Breast epithelium (tissue), 2 donors: Measurements from ENCODE around the genes PBX1 and MAEL.

DNA sequence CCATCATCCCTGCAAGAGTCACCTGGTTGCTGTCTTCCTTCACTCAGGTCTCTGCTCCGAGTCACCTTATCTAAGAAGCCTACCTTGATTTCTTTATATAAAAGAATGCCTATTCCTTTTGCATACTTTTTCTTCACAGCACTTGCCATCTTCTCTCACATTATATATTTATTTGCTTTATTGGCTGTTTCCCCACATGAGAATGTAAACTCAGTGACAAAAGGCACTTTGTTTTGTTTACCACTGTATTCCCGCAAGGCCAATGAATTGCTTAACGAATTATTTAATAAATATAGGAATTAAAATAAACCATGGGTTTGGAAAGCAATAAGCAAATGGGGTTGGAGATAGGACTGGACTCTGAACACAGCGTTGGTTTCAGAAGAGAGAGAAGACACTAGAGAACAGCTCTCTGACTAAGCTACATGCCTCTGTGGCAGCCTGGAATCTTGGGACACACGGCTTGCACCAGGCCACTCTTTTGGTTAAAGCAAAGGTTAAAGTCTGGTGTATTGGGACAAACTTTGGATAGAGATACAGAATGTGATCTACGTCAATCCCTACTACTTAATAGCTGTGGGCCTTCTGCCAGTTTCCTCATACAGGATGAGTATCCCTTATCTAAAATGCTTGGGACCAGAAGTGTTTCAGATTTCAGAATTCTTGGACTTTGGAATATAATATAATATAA is 49.9 kb upstream of the HSD17B7 start:
- PRO-cap, result no peak
- RAMPAGE, long total RNA, 2 experiments, result no peak in any of the 2 experiments

GRCh38 chr1:163071461-163071933 is 2.3 kb downstream of the RGS4 start:
- PRO-cap, result no peak
- RAMPAGE, long total RNA, 2 experiments, result no peak in any of the 2 experiments

DNA sequence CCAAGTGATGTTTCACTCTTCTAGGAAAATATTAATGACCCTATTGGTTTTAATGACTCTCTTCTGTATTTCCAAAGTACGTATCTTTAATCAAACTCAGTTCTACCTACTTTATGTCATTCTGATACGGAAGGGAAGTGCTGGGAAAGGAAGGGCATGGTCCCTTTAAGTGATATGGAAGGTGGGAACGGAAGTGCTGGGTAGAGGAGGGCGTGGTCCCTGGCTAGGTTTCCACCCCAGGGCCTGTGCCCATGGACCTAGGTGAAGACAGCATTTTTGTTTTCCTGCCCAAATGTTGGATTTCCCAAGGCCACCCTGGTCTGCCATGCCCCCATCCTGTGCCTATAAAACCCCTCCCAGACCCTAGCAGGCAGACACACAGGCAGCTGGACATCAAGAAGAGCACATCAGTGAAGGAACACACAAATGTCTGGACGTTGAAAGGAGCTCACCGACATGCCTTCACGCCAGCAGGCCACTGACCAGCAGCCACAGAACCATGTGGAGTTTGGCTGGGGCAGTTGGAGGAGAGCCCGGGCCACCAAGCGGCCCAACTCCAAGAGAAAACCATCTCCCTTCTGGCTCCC is 24.1 kb downstream of the RGS4 start:
- PRO-cap, result no peak
- RAMPAGE, long total RNA, 2 experiments, result no peak in any of the 2 experiments

DNA sequence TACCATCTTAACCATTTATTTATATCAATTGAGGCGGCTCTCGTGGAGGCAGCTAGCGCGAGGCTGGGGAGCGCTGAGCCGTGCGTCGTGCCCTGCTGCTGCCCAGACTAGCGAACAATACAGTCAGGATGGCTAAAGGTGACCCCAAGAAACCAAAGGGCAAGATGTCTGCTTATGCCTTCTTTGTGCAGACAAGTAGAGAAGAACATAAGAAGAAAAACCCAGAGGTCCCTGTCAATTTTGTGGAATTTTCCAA is 202.4 kb upstream of the PBX1 start:
- PRO-cap, result no peak
- RAMPAGE, long total RNA, 2 experiments, result no peak in any of the 2 experiments

GRCh38 chr1:164558983-164560147 is at the start of gene PBX1:
TSS of gene PBX1 (plus strand) at chr1:164559184.
- PRO-cap, result bidirectional peak, plus-strand start at chr1:164559184, minus-strand start at chr1:164558875; unidirectional peak, plus-strand start at chr1:164559984
- RAMPAGE, long total RNA, 2 experiments, result no peak in any of the 2 experiments

- PRO-cap, result no peak
- RAMPAGE, long total RNA, 2 experiments, result no peak in any of the 2 experiments
These were observed 2.6 kb downstream of the PBX1 start for GRCh38 chr1:164561602-164561886.

DNA sequence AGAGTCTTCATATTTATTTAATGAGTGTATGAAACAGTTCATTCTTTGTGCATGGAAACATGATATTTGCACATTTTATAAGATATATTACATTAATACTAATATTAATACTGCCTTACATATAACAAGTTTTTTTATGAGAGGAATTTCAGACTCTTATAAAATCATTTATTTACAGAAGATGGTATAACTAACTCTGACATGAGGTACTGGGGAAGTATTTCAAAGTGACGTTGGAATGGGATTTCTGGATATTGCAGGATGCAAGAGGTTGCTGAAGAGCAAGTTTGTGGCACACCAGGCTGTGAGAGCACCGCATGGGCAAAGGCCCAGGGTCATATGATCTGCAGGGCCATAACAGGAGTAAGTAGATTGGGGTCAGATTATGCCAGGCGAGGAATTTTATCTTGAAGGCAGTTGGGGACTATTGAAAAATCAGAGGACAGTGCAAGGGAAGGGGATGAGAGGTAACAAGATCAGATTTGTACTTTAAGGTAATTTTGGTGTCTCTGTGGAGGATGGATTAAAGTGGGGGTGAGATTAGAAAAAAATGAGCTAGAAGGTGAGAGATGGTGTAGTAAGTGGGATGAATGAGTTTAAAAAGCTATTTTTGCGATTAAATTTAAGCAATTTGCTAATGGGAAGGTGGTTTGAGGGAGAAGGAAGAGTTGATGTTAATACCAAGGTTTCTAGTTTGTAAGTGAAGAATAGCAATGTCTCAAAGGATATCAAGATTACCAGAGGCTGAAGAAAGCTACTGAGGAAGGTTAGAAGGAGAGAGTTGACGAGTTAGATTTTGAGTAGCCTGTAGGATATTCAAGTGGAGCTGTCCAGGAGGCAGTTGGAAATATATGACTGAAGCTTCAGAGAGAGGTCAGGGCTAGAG is 48.0 kb downstream of the PBX1 start:
- PRO-cap, result no peak
- RAMPAGE, long total RNA, 2 experiments, result no peak in any of the 2 experiments

- PRO-cap, result no peak
- RAMPAGE, long total RNA, 2 experiments, result no peak in any of the 2 experiments
These were observed 141.0 kb downstream of the PBX1 start for GRCh38 chr1:164699531-164700890.

- PRO-cap, result no peak
- RAMPAGE, long total RNA, 2 experiments, result no peak in any of the 2 experiments
These were observed 164.5 kb downstream of the PBX1 start for GRCh38 chr1:164723450-164724016.

DNA sequence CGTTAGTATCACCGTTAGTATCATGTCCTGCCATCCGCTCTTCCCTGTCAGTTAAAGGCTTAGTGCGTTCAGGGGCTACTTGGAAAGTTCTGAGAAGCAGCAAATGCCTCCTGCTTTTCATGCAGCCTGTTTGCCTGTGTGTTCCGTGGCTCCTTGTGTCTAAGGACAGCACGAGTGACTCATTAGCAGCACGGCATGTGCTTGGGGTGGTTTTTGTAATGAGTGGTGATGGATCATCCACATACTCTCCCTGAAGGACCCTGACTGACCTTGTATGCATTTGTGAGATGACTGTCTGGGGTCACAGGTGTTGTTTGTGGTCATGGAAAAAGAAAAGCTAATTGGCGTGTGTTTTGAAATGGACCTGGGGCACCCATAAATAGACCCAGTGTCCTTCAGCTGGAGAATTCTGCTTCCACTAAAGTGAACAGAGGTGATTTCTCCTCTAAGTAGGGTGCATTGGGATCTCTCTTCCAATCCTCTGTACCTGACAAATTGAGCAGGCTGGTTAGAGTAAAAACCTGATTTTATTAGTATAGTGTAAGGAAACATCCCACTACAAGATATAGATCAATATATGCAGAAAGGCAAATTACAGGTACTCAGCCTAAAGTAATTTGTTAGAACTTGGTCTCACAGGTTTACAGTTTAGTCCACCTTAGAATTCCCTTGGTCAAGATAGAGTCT is 222.0 kb downstream of the PBX1 start:
- PRO-cap, result unidirectional peak, minus-strand start at position 155 of the sequence
- RAMPAGE, long total RNA, 2 experiments, result no peak in any of the 2 experiments

- PRO-cap, result no peak
- RAMPAGE, long total RNA, 2 experiments, result no peak in any of the 2 experiments
These were observed 277.6 kb downstream of the PBX1 start for GRCh38 chr1:164836456-164837109.

- PRO-cap, result unidirectional peak, plus-strand start at chr1:165631767
- RAMPAGE, long total RNA, 2 experiments, result no peak in any of the 2 experiments
These were observed 654 bp downstream of the MGST3 start for GRCh38 chr1:165631341-165632434.

DNA sequence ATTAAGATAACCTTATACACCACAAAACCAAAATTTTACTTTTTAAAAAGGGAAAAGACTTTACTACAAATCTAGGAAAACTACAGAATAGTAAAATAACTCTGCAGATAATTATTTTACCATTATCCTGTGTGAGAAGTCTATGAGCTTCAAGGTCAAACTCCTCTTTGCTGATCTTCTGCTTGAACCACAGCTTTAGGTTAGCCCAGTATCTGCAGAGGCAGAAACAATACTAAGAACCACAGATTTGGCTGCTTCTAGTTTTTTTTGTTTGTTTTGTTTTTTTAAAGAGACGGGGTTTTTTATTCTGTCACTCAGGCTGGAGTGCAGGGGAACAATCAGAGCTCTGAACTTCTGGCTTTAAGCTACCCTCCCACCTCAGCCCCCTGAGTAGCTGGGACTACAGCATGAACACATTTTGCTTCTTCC is 6.4 kb downstream of the TADA1 start:
- PRO-cap, result no peak
- RAMPAGE, long total RNA, 2 experiments, result no peak in any of the 2 experiments

- PRO-cap, result no peak
- RAMPAGE, long total RNA, 2 experiments, result no peak in any of the 2 experiments
These were observed 2.4 kb upstream of the TADA1 start for GRCh38 chr1:166878506-166878882.

GRCh38 chr1:166988740-166989534 is at the start of gene MAEL:
TSS of gene MAEL (plus strand) at chr1:166989280.
- PRO-cap, result no peak
- RAMPAGE, long total RNA, 2 experiments, result no peak in any of the 2 experiments

GRCh38 chr1:167043875-167044580 is 46.1 kb downstream of the GPA33 start:
- PRO-cap, result no peak
- RAMPAGE, long total RNA, 2 experiments, result no peak in any of the 2 experiments

DNA sequence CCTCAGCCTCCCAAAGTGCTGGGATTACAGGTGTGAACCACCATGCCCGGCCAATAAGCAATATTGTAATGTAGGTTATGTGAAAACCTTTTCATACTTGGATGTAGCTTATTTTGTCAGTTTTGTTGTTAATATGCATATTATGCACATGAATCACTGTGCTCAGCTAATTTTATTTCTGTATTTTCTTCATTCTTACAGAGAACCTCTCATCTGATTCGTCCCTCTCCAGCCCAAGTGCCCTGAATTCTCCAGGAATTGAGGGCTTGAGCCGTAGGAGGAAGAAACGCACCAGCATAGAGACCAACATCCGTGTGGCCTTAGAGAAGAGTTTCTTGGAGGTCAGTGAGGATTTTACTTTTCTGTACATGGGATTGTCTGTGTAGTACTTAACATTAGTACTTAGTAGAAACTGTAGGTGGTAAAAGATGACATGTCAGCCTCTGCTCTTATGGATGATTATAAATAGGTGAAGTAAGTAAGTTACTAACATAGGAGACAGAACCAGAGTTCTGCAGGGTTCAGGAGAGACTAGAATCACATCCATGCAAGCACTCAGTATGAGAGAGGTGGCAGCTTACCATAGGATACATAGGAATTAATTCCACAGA is 120.4 kb downstream of the CD247 start:
- PRO-cap, result no peak
- RAMPAGE, long total RNA, 2 experiments, result no peak in any of the 2 experiments

DNA sequence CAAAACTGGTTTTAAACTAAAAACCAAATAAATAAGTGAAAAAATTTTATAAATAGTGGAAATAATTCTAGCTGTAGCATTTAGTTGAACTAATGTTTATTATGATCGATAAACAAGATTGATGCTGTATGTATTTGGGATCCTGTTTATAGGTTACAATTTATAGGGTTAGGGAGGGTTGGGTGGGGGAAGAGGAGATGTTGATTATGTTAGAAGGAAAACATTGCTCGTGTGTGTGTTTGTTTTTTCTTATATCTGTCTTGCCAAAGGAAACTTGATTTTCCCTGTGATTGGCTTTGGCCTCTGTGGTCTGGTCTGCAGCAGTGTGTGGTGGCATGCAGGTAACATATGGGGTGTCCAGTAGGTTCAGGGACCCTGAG is 96.6 kb downstream of the CD247 start:
- PRO-cap, result no peak
- RAMPAGE, long total RNA, 2 experiments, result no peak in any of the 2 experiments

DNA sequence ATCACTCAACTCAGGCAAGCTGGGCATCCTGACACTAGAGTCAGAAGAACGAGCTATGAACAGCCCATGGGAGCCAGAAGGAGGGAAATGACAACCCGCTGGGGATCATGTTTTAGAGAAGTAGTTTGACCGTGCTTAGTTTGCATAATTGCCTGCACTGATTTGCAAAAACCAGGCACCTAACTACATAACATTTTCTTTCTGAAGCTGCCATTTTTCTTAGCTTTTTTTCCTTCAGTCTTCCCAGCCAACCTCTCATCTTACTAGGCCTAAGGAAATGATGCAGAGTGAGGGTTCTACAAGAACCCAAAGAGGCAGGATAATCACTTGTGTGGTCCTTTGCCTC is 86.0 kb downstream of the CD247 start:
- PRO-cap, result no peak
- RAMPAGE, long total RNA, 2 experiments, result no peak in any of the 2 experiments

DNA sequence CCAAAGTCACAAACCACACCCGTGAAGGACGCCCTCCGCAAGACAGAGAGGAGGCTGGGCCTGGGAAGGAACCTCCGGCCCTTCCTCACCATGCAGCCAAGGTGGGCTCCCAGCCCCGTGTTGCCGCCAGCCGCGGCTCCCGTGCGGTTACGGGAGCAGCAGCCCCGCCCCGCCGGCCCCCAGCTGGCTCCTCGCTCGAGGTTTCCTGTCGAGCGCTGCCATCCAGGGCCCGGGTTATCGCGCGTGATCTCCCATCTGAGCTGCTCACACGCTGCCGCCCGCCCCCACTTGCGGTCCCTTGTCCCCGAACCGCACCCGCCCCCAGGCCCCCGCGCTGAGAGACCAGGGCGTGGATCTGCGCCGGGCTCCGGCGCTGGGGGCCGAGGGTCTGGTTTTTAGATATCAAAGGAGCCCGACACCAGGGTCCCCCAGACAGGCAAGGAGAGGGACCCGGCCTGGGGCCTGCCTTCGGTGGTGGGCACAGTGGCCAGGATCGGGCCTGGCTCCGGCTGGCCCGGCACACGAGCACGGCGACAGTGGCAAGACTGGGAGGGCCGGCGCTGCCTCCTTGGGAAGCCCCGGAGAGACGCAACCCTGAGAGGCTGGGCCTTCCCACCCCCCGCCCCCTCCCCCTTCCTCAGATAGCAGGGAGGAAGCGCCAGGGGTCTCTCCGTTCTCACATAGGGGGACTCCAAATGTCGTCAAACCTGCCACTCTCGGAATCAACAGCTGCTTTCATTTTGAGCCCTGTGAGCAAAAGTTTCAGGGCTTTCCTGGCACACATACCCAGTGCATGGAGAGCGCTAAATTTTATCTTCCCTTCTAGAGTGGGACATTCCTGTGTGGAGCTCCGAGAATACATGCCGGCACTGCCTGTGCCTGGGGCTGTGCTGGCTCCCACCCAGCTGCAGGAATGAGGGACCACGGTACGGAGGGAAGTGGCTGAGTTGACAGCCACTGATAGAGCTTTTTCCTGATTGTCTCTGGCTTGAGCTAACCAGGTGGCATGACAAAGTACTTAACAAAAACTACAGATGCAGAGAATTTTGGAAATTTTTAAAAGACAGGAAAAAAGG is 62.6 kb downstream of the CD247 start:
- PRO-cap, result unidirectional peak, minus-strand start at position 541 of the sequence
- RAMPAGE, long total RNA, 2 experiments, result no peak in any of the 2 experiments